Pericardium fibroblast (primary cell): Measurements from ENCODE around the gene CEL.

GRCh38 chr9:131704350-131704892 lies 35.5 kb downstream of the RAPGEF1 start:
- RAMPAGE, long total RNA, result no peak

DNA sequence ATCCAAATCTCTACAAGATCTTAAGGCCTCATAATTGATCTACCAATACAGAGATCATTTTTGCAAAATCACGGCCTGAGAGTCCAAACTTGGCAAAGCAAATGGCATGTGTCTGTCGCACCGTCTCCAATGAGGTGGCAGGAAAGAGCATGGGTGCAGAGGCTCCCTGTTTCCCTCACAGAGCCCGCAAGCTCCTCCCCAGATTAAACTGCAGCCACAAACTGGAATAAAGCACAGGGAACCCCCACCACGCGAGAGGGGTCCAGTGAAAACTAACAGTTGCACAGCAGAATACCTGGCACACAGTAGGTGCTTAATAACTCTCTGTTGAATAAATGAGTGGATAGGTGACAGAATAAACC lies 27.9 kb downstream of the RAPGEF1 start:
- RAMPAGE, long total RNA, result no peak

- RAMPAGE, long total RNA, result no peak
Observed at GRCh38 chr9:131732855-131733960, 6.7 kb downstream of the RAPGEF1 start.

- RAMPAGE, long total RNA, result no peak
Observed at GRCh38 chr9:131765118-131765378, 25.2 kb upstream of the RAPGEF1 start.

- RAMPAGE, long total RNA, result no peak
Observed at GRCh38 chr9:131862492-131862973, 122.7 kb upstream of the RAPGEF1 start.

GRCh38 chr9:131869169-131869659 lies 129.3 kb upstream of the RAPGEF1 start:
- RAMPAGE, long total RNA, result no peak

GRCh38 chr9:132349049-132349620 lies 5.7 kb downstream of the SETX start:
- RAMPAGE, long total RNA, result no peak

- RAMPAGE, long total RNA, result no peak
Observed at GRCh38 chr9:132401440-132402743, 4.7 kb downstream of the TTF1 start.

DNA sequence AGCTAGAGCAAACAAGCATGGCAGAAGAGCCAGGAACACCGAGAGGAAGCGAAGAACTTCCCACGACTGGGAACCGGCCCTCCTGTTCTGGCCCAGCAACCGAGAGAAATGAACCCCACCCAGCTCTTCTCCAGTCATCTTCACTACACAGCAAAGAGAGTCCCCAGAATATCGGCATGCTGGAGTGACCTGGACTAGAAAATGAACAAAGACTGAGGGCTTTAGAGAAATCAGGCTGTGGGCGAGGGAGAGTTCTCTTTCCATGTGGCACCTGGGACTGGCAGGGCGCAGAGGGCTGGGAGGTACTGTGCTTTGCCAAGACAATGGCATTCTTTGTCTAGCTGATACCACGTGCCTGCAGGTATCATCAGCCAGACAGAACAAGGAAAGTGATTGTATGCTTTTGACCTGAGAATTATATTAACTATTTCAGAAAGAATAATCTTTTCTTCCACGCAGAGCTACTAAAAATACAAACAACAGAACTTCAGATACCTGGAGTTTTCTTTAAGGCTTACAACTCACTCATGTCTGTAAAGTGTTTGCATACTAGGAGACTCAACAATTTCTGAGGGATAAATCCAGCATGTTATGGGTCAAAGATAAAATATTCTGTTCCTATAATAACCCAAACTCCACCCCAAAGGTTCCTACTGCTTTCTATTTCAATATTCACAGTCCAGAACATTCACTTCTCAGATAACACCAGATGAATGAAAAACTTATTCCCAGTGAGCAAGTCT lies 30.4 kb downstream of the DDX31 start:
- RAMPAGE, long total RNA, result no peak

- RAMPAGE, long total RNA, result no peak
Observed at GRCh38 chr9:132729875-132730748, 59.8 kb downstream of the GTF3C4 start.

DNA sequence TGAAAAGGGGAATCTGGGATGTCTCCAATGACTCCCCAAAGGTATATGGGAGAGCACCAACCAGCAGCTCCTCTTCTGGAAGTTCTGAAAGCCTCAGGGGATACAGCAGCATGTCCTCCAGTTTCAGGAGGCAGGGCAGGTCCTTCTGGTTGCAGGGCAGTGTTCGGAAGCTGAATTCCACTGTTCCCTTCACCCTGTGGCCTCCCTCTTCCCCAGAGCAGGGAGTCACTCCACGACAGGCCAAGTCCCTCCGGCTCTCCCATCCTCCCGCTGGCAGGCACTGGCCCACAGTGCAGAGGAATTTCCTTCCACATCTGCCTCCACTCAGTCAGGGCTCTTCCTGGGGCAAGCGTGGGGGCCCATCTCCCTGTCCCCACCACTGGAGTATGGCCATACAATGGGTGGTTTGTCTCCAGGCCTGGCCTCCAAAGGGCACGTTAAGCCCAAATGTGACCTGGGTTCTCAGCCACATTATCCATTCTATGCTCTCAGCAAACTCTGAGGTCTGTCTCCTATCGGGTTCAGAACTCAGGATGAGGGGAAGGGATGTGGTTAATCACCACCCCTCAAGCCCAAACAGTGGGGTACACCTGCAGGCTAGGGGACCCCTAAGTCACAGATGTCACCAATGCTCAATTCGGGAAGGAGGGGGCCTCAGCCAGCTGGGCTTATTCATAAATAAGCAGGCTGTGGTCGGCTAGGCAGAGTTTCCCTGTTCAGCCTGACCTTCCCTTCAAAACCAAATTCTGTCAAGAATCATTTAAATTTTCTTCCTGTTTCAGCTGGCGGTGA lies 68.7 kb downstream of the AK8 start:
- RAMPAGE, long total RNA, result no peak

- RAMPAGE, long total RNA, result no peak
Observed at GRCh38 chr9:132896794-132897667, 18.3 kb downstream of the SPACA9 start.

- RAMPAGE, long total RNA, result no peak
Observed at GRCh38 chr9:133056982-133057395, 4.8 kb upstream of the CEL start.

DNA sequence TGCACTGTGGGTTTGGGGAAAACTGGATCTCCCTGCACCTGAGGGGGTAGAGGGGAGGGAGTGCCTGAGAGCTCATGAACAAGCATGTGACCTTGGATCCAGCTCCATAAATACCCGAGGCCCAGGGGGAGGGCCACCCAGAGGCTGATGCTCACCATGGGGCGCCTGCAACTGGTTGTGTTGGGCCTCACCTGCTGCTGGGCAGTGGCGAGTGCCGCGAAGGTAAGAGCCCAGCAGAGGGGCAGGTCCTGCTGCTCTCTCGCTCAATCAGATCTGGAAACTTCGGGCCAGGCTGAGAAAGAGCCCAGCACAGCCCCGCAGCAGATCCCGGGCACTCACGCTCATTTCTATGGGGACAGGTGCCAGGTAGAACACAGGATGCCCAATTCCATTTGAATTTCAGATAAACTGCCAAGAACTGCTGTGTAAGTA lies at the start of gene CEL:
Gene CEL (plus strand): TSS at position 135 of the 432 bp plus-strand sequence.
- RAMPAGE, long total RNA, result no peak

DNA sequence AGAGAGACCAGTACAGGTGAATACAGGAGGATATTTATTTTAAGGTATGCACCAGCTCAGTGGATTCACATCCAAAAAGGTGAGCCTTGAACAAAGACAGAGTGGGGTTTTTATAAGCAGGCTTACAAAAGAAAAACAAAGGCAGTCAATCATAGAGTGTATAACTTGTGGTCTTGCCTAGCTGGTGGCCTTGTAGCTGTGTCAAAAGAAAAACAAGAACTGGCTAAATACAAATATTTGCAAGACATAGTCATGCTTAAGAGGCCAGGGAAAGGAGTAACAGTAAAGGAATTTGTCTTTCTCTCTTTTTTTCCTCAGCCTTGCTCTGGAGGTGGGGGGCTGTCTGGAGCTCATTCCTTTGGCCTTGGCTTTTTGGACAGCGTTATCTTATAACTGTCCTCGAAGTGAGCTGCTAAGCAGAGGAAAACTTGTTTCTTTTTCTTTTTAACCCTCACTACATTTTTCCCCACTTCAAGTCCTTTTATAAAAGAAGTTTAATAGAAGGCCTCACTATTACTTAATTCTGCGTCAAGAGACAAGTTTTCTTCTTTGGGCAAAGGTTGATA lies 14.1 kb downstream of the CEL start:
- RAMPAGE, long total RNA, result no peak

GRCh38 chr9:133121928-133122503 lies 976 bp upstream of the RALGDS start:
- RAMPAGE, long total RNA, result no peak

DNA sequence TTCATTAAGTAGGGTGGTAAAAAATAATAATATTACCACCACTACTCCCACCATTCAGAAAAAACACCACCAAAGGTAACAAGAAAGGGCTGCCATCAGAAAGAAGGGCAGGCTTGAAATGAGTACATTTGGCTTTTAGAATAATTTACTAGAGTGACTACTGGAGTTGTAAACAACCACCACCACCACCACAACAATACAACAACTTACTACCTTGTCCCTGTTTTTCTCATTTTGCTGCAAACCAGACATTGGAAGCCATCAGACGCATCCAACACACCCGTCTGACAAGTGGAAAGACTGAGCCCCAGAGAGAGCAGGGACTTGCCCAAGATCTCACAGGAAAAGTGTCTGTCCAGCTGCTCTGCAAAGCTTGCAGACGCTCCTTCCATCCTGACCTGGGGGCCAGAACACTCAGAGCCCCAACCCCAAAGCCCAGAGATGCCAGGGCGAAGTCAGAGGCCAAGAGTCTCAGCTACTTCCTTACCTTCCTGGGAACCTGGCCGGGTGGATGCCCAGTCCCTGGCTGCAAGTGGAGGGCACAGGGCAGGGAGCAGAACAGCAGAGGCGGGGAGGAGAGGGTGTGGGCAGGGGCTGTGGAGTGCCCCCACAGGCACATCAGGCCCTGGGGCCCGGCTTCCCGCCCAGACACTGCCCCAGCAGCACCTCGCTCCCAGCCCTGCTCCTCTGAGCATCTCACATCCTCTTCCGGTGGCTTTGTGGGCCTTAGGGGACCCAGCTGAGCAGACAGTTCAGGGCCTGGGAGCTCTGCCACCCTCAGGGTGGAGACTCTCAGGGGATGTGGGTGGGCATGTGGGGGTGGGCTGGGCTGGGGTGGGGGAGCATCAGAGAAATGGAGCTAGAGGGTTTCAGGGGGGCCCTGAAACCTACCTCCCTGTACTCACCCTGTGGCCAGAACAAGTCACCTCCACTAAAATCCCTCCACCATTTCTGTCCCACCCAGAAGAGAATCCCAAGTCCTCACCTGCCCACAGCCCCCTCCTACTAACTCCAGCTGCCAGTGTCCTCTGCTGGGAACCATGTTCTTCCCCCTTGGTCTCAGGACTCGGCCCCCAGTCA lies 9.8 kb upstream of the RALGDS start:
- RAMPAGE, long total RNA, result no peak

DNA sequence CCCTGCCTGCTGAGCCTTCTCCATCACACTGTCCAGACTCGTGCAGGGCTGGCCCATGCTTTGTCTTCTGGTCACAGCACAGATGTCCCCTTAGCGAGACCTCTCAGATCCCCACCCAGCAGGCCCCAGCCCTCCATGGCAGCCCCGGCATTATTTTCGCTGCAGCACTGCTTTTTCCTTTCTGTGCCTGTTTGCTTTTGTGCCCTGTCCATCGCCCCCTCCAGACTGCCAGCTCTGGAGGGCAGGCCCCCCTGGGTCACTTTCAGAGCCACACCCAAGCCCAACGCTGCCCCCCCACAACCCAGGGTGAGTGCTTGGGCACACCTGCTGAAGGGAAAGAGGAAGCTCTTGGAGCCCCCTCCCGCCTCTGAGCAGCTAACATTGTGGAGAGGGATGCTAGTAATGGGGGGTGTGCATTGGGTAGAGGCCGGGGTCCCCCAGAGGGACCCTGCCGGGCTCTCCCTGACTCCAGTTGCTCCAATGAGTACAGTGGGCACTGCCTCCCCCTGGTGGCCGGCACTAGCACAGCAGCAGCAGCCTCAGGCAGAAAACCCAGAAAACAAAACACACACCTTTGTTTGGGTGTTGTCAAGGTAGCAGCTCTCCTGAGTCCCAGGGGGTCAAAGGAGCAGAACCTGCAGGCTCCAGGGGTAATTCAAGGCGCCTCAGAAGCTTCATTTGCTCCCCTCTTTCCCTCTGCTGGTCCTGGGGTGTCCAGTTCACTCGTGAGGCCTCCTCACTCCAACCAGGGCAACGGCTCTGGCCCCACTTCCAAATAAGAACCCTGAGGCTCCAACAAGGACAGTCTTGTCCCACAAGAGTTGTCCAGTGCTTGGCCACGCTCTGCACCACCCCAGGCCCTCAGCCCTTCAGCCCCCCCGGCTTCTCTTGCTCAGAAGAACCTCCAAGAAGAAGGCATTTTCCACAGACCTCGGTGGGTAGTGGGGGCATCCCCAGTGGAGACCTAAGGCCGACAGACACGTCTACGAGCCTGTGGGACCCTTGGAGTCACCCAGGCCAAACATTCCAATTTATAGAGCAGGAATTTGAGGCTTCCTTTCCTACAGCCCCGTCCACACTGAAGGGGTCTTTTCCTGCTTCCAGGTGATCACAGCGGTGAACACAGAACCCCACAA lies 16.2 kb downstream of the GBGT1 start:
- RAMPAGE, long total RNA, result no peak

DNA sequence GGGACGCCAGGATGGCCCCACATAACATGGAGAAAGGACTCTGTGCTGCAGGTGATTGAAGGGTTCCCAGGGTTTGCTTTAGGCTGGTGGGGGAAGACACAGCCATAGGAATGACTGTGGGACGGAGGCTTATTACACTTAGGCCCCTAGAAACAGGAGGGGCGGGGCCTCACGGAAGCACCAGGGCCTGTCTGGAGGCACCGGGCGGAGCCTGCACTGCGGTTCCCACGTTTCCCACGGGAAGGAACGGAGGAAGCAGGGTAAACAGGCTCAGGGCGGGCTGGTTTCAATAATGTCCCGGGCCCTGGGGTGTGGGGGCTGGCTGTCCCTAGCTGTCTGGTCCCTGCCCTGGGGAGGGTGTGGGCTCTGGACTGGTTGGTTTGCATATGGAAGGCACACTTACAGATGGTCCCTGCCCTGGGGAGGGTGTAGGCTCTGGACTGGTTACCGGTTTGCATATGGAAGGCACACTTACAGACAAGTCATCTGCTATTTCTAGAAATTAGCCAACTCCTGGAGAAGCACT lies 14.2 kb upstream of the OBP2B start:
- RAMPAGE, long total RNA, result no peak

GRCh38 chr9:133237118-133237985 lies 28.3 kb upstream of the OBP2B start:
- RAMPAGE, long total RNA, result no peak